ENCODE results near the gene STK10.

DNA sequence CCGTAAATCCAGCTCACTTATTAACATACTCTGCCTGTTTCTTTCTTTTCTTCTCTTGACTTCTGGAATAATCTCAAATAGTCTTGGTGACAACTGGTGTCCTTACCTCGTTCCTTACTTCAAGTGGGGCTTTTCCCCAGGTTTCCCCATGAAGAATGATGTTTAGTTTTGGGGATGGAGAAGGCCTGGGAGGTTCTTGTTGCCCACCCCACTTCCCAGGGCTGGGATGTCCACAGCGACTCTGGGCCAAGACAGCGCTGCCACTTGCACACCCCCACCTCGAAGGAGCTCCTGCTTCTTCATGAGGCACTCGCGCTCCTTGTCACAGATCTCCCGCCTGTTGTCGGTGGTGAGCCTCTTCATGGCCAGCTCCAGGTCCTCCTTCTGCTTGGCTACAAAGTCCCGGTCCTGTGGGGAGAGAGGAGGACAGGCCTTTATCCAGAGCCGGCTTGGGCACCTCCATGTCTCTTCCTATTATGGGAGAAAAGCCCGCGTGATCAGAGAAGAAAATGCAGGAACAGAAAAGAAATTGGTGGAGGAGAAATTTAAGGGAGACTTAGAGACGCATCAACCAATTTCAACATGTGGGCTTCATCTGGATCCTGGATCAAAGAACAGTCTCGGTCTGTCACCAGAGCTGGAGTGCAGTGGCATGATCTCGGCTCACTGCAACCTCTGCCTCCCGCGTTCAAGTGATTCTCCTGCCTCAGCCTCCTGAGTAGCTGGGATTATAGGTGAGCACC lies 54.6 kb upstream of the FBXW11 start:
- PRO-cap, 4 experiments = no peak in any of the 4 experiments
- RAMPAGE, long total RNA, 2 experiments = no peak in any of the 2 experiments
- RRBS = no CpG with 5 or more reads among the region's 18 CpGs

GRCh38 chr5:172144932-172145622 lies 42.9 kb downstream of the STK10 start:
- PRO-cap, 4 experiments = no peak in any of the 4 experiments
- RAMPAGE, long total RNA, 2 experiments = no peak in any of the 2 experiments
- RRBS = no CpG with 5 or more reads among the region's 13 CpGs

- PRO-cap, 4 experiments = no peak in any of the 4 experiments
- RAMPAGE, long total RNA, 2 experiments = no peak in any of the 2 experiments
- RRBS = 100% methylated on average over 2 of the region's 17 CpGs
Measured at GRCh38 chr5:172164613-172165506, 23.2 kb downstream of the STK10 start.

GRCh38 chr5:172174627-172175249 lies 13.3 kb downstream of the STK10 start:
- PRO-cap, 4 experiments = peak in 4 of 4 experiments; most common minus-strand start chr5:172174795 (in 4)
- RAMPAGE, long total RNA, 2 experiments = no peak in any of the 2 experiments
- RRBS = 10% methylated on average over 4 of the region's 10 CpGs

DNA sequence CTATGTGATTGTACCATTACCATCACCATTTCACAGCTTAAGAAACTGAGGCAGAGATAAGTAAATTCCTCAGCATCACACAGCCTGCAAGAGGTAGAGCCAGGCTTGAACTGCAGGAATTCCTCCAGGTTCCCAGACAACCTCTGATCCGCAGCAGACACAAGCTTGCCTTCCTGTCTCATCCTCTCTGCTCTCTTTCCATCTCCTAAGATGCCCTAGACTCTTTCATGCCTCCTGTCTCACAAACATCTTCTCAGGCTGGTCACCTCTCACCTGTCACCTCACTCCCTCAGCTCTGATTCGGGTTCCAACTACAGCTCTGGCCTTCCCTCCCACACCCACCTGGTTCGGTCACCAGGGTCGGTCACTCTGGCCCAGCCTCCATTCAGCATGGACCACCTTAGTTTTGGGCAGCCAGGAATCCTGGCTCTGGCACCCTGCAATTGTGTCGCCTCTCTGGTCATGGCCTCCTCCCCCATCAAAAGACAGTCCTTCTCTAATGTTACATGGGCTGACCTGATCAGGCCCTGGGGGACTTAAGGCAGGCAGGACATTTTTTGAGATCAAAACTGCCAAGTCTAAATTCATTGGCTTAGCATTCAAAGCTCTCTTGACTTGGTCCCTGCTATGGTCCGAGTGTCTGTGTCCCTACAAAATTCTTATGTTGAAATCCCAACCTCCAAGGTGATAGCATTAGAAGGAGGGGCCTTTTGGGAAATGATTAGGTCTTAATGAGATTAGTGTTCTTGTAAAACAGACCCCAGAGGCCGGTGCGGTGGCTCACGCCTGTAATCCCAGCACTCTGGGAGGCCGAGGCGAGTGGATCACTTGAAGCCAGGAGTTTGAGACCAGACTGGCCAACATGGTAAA lies 11.7 kb downstream of the STK10 start:
- PRO-cap, 4 experiments = no peak in any of the 4 experiments
- RAMPAGE, long total RNA, 2 experiments = no peak in any of the 2 experiments
- RRBS = no CpG with 5 or more reads among the region's 11 CpGs

DNA sequence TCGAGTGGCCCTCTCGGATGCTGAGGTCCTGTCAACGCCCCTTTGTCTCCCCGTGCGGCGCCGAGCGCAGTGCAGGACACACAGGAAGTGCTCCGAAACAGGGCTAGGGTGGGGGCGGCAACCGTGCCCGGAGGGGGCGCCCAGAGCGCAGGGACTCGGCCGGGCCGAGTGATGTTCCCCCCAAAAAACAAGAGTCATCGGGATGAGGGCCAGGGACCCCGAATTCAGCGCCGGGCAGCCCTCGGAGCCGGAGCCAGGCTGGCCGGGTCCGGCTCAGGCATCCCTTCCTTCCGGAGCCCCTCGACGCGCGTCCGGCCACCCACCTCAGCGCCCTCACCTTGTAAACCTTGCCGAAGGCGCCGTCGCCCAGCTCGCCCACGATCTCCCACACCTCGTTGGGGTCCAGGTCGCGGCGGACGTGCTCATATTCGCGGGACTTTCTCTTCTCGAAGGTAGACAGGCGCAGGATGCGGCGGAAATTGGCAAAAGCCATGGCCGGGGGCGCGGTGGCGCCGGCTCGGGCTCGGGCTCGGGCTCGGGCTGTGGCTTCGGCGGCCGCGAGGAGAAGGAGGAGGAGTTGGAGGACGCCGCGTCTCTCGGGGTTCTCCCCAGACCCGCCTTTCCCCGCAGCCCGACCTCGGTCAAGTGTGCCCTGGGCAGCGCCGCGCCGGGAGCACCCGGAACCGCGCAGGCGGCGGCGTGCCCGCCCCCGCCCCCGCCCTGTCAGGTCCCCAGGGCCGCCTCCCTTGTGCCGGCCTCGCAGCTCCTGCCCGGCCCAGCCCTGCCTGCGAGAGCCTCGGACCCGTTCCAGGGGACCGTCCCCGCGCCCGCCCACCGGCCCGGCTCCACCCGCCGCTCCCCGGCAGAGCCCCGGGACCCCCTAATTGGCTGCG lies at the start of gene STK10:
Gene STK10 (minus strand): TSS at position 675 of the 893 bp plus-strand sequence.
- PRO-cap, 4 experiments = peak in 4 of 4 experiments; most common minus-strand start position 643 of the sequence (in 3)
- RAMPAGE, long total RNA, 2 experiments = start-site peak on the minus strand in 1 of 2 experiments, centred at position 546 of the sequence, 57 reads per replicate
- RRBS = 2% methylated on average over 25 of the region's 101 CpGs

GRCh38 chr5:172303896-172304173 lies 20.3 kb upstream of the UBTD2 start:
- PRO-cap, 4 experiments = no peak in any of the 4 experiments
- RAMPAGE, long total RNA, 2 experiments = no peak in any of the 2 experiments
- RRBS = no CpG with 5 or more reads among the region's 1 CpG

- PRO-cap, 4 experiments = peak in 1 of 4 experiments; most common minus-strand start chr5:172322176 (in 1)
- RAMPAGE, long total RNA, 2 experiments = no peak in any of the 2 experiments
- RRBS = no CpG with 5 or more reads among the region's 3 CpGs
Measured at GRCh38 chr5:172322094-172322460, 38.5 kb upstream of the UBTD2 start.

- PRO-cap, 4 experiments = peak in 3 of 4 experiments; most common plus-strand start chr5:172403361 (in 2); most common minus-strand start chr5:172403119 (in 1)
- RAMPAGE, long total RNA, 2 experiments = no peak in any of the 2 experiments
- RRBS = no CpG with 5 or more reads among the region's 20 CpGs
Measured at GRCh38 chr5:172402718-172403842, 51.2 kb downstream of the SH3PXD2B start.

GRCh38 chr5:172410709-172411047 lies 43.6 kb downstream of the SH3PXD2B start:
- PRO-cap, 4 experiments = peak in 2 of 4 experiments; most common minus-strand start chr5:172410945 (in 2)
- RAMPAGE, long total RNA, 2 experiments = no peak in any of the 2 experiments
- RRBS = no CpG with 5 or more reads among the region's 3 CpGs

DNA sequence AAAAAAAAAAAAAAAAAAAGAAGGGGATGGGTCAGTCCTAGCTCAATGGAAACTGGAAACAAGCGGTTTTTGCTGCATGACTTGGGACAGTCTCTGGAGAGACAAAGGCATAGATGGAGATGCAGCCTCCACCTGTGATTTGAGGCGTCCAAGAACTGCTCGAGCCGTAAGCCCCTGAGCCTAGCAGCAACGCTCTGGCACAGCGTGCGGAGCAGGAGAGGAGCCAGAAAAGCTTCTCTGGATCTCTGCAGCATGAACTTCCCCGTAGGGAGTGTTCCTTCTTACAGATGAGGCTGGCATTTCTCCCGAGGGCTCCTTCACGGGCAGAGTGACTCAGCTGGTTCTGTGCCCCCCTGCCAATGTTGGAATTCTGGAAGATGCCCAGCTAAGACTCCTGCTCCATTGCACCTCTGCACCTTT lies 39.9 kb downstream of the SH3PXD2B start:
- PRO-cap, 4 experiments = no peak in any of the 4 experiments
- RAMPAGE, long total RNA, 2 experiments = no peak in any of the 2 experiments
- RRBS = no CpG with 5 or more reads among the region's 10 CpGs

GRCh38 chr5:172429088-172429854 lies 25.1 kb downstream of the SH3PXD2B start:
- PRO-cap, 4 experiments = peak in 3 of 4 experiments; most common plus-strand start chr5:172429468 (in 1); most common minus-strand start chr5:172429535 (in 2)
- RAMPAGE, long total RNA, 2 experiments = no peak in any of the 2 experiments
- RRBS = 9% methylated on average over 2 of the region's 9 CpGs

DNA sequence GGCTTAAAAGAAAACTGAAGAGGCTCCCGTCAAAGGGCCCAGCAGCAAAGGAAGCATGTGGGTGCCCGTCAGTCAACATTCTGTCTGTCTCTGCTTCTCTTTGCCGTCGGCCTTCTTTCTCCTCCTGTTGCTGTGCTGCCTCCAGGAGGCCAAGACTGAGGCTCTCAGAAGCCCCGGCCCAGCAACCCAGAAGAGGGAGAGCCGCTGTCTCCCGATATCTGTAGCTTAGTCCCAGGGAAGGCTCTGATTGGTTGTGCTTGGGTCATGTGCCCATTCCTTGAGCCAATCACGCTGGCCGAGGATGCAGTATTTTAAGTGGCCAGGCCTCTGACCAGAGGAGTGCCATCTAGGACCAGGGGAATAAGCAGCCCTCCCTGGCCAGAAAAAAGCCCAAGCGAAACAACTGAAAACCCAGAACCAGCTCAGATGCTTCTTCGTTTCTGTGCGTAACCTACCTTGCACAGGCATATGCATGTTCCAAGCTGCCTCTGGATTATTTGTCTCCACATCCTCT lies 67.5 kb upstream of the NEURL1B start:
- PRO-cap, 4 experiments = peak in 1 of 4 experiments; most common plus-strand start position 339 of the sequence (in 1)
- RAMPAGE, long total RNA, 2 experiments = no peak in any of the 2 experiments
- RRBS = no CpG with 5 or more reads among the region's 12 CpGs

- PRO-cap, 4 experiments = peak in 4 of 4 experiments; most common plus-strand start chr5:172617050 (in 3); most common minus-strand start chr5:172616808 (in 1)
- RAMPAGE, long total RNA, 2 experiments = no peak in any of the 2 experiments
- RRBS = no CpG with 5 or more reads among the region's 17 CpGs
Measured at GRCh38 chr5:172616695-172617178, 24.3 kb upstream of the NEURL1B start.

DNA sequence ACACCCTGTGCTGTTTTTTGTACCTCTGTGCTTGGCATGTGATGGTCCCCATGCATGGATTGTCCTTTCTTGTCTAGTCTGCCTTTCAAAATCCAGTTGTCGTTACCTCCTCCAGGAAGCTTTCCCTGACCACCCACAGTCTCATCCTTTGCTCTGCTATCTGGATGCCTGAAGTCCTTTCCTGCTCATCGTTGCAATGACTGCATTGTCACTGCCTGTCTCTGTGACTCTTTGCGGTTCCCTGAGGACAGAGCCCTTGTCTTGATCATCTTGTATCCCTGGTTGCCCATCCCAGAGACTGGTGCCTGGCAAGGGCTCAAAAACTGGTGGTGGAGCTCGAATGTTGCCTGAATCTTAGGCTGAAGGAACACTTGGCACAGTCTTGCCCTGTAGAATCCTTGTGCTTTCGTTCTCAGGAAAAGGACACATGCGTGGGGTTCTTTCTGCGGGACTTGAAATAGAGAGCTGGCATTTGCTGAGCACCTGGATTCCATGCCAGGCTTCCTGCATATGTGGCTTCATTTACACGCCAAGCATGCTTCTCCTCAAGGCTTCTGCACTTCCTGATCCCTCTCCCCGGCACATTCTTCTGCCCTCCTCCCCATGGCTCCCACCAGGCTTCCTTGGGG lies 2.4 kb downstream of the NEURL1B start:
- PRO-cap, 4 experiments = no peak in any of the 4 experiments
- RAMPAGE, long total RNA, 2 experiments = no peak in any of the 2 experiments
- RRBS = no CpG with 5 or more reads among the region's 9 CpGs

GRCh38 chr5:172688681-172689567 lies 47.9 kb downstream of the NEURL1B start:
- PRO-cap, 4 experiments = no peak in any of the 4 experiments
- RAMPAGE, long total RNA, 2 experiments = no peak in any of the 2 experiments
- RRBS = no CpG with 5 or more reads among the region's 16 CpGs

- PRO-cap, 4 experiments = no peak in any of the 4 experiments
- RAMPAGE, long total RNA, 2 experiments = no peak in any of the 2 experiments
- RRBS = no CpG with 5 or more reads among the region's 5 CpGs
Measured at GRCh38 chr5:172724594-172724996, 46.4 kb downstream of the DUSP1 start.

- PRO-cap, 4 experiments = no peak in any of the 4 experiments
- RAMPAGE, long total RNA, 2 experiments = no peak in any of the 2 experiments
- RRBS = no CpG with 5 or more reads among the region's 10 CpGs
Measured at GRCh38 chr5:172736168-172736446, 34.9 kb downstream of the DUSP1 start.

- PRO-cap, 4 experiments = no peak in any of the 4 experiments
- RAMPAGE, long total RNA, 2 experiments = no peak in any of the 2 experiments
- RRBS = no CpG with 5 or more reads among the region's 5 CpGs
Measured at GRCh38 chr5:172744125-172744572, 26.8 kb downstream of the DUSP1 start.

DNA sequence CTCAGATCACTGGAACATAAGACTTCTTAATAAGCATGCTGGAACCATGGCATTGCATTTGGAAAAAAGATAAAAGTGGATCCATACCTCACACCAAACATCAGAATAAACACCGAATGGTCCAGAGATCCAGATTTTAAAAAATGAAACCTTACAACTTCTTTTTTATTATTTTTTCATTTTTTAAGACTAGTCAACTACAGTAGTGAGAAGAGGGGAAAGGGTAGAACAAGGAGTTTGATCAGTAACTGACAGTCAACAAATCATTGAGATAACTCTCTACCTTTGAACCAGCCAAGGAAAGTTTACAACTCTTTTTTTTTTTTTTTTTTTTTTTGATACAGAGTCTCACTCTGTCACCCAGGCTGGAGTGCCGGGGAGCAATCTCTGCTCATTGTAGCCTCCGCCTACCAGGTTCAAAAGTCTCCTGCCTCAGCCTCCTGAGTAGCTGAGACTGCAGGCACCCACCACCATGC lies 8.8 kb upstream of the DUSP1 start:
- PRO-cap, 4 experiments = no peak in any of the 4 experiments
- RAMPAGE, long total RNA, 2 experiments = no peak in any of the 2 experiments
- RRBS = no CpG with 5 or more reads among the region's 3 CpGs

Data from uterus (tissue), 7 donors.